M059J (cell line): ENCODE measurements around the genes CCNYL1 and CPS1.

- RAMPAGE, long total RNA, result no peak
Measured at GRCh38 chr2:207337098-207337506, 171.4 kb upstream of the KLF7 start.

GRCh38 chr2:207711267-207711423, 295 bp upstream of the CCNYL1 start:
- RAMPAGE, long total RNA, result no peak

DNA sequence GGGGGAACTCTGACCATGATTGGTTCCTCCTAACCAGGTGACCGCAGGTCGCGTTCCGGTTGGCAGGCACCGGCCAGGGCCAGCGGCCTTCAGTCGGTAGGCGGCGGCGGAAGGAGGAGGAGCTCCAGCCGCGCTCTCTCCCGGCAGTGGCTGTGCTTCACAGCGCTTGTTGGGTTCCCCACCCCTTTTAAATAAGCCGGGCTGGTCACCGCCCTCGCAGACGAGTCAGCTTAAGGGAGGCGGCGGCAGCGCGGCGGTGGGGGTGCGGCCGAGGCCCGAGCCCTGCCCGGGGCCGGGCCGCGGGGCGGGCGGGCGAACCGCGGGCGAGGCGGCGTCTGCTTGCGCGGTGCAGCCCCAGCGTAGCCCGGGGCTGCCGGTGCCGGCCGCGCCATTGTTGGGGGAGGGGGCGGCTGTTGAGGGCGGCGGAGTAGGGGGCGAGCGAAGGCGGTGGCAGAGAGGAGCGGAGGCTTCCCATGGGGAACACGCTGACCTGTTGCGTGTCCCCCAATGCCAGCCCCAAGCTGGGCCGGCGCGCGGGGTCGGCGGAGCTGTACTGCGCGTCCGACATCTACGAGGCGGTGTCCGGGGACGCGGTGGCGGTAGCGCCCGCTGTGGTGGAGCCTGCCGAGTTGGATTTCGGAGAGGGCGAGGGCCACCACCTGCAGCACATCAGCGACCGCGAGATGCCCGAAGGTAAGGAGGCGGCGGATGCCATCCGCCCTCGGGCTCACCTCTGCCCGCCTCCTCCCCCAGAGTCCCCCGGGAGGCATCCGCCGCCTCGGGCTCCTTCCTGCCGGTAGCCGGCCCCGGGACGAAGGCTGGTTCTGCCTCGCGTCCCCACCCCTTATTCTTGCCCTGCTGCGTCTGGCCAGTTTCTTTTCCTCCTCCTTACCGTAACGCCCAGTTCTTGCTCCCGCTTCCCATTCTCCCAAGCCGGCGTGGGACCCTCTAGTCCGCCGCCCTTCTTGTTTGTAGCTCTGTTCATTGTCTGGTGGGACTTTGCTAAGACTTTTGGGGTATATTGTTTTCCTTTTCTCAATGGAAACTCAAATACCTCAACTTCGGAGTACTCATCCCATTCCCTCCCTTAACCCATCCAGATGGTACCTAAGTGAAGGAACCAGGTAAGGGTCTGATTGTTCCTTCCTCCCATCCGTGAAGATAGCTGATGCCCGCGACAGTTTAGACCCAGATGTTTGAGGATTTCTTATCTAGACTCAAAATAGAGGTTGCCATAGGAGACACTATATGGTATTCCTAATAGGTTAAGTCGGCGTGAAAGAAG, at the start of gene CCNYL1:
CCNYL1 (plus strand) TSS at position 217 of the 1,285 bp plus-strand sequence.
- RAMPAGE, long total RNA, result no peak

GRCh38 chr2:207754726-207755482, 14.8 kb downstream of the FZD5 start:
- RAMPAGE, long total RNA, result no peak

DNA sequence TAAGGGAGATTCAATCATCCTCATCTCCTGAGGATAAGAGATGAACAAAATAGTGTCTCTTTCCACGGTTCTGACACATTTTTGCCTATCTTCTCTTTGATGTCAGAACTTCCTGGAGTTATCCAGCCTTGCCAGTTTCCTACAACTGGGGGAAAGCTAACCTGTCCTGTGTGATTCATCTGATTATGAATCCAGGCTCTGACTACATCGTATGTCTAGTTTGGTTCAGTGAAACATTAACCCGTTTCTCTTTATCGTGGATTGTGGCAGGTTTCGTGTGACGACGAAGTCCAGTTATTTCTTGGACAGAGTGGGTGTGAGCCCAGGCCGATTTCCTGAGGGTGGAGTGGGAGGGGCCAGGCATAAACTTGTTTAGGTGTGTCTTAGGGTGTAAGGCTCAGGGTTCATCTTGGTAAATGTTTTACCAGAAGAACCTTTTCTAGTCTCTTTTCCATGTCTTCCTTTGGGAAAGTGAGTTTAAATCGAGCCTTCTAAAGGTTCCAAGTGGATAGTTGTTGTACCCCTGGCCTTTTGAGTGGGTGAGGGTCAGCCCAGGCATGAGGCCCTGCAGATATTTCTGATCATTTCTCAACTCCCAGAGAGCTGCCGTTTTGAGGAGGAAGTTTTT, 50.3 kb upstream of the FZD5 start:
- RAMPAGE, long total RNA, result no peak

- RAMPAGE, long total RNA, result no peak
Measured at GRCh38 chr2:207844622-207844999, 74.9 kb upstream of the FZD5 start.

DNA sequence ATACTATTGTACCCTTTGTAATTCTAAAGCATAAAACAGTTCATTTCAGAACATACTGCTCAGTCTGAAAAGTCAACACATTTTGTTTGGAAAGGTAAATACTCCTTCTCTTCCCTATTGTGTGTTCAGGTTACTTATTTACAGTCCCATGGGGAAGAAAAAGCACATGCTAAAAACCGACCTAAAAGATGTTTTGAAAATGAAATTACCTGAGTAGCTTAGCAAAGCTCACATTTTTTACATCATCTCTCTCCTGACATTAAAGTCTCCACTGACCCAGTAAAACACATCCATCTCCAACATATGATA, 75.5 kb upstream of the FZD5 start:
- RAMPAGE, long total RNA, result no peak

DNA sequence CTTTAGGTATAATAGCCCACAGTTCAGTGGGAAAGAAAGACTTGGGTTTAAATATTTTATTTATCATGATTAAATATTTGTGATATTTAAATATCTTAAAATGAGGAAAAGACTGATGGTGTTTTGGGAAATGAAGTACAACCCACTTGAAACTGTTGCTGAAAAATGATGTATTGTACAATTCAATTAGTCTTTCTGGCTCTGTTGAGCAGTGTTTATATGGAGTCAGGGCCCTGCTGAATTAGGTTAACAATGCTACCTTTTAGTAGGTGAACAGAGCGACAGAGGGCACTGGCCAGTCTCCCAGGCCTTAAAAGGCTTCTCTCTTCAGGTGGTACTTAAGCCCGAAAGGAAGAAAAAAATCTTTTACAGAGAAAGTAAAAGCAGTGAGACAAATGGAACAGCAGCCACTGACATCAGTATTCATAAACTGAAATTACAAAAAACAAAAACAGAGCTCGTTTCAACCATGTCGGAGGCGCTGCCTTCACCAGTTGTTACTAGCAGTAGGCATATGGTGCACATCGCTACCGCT, 91.9 kb downstream of the PLEKHM3 start:
- RAMPAGE, long total RNA, result no peak

- RAMPAGE, long total RNA, result no peak
Measured at GRCh38 chr2:208236285-208236544, 18.7 kb downstream of the IDH1 start.

DNA sequence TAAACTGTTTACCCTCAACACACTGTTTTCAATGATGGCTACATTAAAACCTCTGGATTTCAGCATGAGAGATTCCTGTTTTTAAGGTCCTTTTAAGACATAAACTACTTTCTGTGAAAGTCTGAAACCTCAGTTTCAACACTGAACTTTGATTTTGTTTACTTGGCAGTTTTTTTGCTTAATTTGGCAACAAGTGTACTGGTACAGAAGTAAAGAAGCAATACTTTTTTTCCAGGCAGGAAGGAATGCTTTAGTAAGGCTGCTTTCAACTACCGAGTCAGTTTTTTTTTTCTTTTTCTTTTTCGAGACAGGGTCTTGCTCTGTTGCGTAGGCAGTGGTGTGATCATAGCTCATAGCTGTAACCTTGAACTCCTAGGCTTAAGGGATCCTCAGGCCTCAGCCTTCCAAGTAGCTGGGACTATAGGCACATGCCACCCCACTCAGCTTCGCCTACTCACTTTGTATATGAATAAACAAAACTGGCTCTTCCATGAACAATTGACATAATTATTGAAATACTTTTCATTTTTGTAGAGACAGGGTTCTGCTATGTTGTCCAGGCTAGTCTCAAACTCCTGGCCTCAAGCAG, 7.6 kb downstream of the IDH1 start:
- RAMPAGE, long total RNA, result no peak

DNA sequence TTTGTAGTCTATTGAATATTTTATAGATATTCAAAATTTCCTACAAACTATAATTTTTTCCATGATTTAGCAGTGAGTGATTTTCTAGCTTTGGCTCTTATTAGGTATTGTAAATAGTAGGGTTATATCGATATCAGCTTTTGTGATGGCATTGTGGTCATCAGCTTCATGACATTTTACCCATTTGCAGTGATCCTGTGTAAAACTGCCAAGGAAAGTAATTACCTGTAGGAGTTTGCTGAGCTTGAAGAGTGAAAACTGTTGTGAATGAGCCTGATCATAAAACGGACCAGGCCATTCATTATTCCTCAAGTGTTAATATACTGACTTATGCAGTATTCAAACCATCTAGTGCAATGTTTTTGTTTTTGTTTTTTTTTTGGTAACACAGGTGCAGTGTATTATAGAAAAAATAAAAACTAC, 48.6 kb upstream of the PTH2R start:
- RAMPAGE, long total RNA, result no peak

DNA sequence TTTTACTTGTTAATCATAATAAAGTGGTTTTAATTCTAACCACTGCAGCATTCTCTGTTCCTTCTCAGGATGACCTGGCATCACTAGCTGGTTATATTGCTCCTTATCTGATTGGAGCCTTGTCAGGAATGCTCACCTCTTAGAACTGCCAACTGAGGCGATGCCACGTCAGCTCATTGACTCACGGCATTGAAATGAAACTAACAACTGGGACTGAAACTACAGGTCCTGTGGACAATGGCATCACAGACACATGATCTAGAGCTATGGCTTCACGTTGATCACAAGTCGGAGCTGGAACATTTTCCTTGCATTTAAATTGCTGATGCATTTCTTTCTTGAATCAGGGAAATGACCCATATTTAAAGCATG, 54.9 kb upstream of the MAP2 start:
- RAMPAGE, long total RNA, result no peak

DNA sequence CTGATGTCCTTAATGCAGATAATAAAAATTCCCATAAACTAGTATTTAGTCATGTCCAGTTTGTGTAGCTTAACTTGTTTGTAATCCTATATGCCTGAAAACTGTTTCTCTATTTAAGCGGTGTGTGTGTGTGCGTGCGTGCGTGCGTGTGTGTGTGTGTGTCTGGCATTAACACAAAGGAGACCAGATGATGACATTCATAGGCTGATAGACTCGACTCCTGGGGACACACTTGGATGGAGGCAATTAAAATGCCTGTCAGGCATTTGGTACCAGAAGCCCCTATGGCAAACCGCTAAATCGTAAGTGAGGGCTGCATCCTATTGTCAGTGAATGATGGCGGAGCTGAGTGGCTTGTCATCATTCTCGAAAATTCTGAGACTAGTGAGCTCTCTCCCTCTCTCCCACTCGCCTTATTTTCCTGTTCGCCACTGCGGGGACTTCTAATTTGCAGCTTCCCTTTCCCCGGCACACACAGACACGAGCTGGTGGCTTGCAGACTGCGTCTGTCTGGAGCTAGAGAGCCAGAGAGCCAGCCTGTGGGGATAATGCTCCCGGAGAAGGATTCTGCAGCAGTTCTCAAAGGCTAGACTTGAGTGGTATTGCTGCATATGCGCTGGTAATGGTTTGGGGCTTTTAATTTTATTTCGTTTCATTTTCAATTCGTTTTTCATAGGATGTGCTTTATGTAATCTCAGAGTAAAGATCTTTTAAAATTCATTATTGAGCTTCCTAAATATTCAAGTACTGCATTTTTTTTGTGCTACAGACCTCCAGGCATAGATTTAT, 155.5 kb downstream of the MAP2 start:
- RAMPAGE, long total RNA, result no peak

DNA sequence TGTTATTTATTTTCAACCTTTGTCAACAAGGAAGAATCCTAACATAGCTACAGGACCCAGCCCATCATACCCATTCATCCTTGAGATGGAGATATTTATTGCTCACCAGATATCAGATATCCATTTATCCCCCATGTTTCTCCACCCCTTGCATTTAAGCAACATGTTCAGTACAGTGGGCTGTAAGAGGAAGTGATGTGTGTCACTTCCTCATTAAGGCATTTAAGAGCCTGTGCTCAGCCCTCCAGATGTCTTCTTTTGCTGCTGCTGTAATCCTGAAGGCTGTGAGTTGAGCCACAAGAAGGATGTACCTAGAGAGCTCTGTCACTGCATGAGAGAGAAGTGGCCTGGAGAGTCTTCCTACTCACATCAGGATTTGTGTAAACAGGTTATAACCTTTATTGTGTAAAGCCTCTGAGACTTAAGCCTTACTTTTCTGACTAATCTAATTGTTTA, 151.9 kb upstream of the UNC80 start:
- RAMPAGE, long total RNA, result no peak

GRCh38 chr2:209661047-209661648, 110.5 kb upstream of the UNC80 start:
- RAMPAGE, long total RNA, result no peak

DNA sequence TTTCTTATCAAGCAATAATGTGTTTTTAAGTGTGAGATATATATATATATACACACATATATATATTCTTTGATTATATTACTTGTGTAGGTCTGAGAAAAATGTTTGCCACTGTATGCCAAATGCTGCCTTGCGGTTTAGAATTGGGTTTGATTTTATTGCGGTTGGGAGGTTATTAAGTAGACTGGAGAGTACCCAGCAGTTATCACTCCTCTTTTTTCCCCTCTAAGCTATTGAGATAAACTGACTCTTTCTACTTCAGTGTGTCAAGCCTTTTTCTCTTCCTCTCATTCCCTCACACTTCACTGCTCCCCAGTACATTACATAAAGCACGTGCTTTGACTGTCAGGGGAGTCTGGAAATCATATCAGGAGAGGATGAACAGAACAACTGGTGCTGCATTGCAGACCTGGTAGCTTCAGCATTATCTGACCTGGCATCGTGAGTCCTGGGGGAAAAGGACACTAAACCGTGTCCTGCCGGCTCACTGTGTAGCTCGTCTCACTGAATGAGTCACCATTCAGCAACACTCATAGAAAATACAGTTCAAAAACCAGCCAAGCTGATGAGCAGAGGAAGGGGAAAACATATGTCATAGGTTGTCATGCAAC, 108.6 kb upstream of the UNC80 start:
- RAMPAGE, long total RNA, result no peak

DNA sequence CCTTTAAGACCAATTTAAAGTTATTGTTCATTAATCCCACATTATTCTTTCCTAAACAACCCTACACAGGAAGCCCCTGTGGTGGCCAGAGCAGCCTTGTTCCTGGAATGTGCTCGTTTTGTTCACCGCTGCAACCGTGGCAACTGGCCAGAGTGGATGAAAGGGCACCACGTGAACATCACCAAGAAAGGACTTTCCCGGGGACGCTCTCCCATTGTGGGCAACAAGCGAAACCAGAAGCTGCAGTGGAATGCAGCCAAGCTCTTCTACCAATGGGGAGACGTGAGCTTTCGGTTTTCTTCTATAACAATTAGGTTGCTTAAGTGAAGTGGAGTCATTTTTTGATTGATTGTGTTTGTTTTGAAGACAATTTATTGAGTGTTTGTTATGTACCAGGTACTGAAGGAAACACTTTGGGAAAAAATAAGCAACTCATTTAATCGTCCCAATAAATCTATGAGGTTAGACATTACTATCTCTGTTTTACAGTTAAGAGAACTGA, 101.1 kb downstream of the UNC80 start:
- RAMPAGE, long total RNA, result no peak

- RAMPAGE, long total RNA, result no peak
Measured at GRCh38 chr2:210055216-210055691, 52.8 kb downstream of the RPE start.

DNA sequence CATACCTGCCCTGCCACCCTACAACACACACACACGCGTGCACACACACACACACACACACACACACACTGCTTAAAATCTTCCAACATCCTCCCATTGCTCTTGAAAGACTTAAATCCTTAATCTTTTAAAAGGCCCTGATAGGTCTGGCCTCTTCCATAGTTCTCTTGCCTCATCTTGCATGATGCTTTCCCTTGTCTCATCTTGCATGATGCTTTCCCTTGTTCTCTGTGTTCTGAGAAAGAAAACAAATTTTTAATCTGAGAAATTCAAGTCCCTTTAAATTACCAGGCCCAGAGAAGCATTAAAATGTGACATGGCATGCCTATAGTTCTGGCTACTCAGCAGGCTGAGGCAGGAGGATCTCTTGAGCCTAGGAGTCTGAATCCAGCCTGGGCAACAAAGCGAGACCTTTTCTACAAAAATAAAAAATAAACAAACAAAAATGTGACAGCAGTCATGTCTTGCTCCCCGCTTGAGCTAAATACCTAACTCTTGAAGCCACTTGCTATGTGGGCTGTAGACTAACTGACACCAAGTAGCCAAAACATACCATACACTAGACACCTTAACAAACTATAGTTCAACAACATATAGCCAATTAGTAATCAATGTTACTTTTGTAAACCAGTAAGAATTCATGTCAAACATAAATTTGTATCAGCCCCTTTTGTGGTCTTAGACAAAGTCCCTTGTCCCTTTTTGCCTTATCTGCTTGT, 77.8 kb downstream of the RPE start:
- RAMPAGE, long total RNA, result no peak

DNA sequence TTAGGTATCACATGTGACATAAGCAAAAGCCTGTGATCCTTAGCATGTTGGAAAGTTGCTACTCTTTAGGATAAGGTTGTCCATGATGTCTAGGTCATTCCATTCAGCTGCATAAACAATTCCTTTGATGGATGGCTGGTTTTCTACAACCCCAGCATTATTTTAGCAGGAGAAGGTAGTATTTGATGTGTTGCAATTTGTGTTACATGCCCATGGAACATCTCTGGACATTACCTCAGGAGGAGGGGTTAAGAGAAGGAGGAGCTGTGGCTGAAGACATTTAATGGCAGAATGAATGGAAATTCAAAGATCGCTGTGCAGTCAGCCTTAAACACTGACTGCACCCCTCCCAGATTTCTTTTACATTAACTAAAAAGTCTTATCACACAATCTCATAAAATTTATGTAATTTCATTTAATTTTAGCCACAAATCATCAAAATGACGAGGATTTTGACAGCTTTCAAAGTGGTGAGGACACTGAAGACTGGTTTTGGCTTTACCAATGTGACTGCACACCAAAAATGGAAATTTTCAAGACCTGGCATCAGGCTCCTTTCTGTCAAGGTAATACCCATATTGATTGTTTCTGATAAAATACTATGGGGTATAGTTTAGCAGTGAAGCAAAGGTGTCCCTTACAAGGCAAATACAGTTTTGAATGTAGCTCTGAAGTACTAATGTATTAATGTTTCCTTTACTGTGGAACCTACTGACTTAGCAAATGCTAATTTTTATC, at the start of gene CPS1:
CPS1 (plus strand) TSS at position 306 of the 738 bp plus-strand sequence.
- RAMPAGE, long total RNA, result no peak